ENCODE measurements around a stretch of chr2.

GRCh38 chr2:85745941-85746413 is 7.8 kb upstream of the ATOH8 start:
- PRO-cap, 2 experiments = no peak in any of the 2 experiments

- PRO-cap, 2 experiments = no peak in any of the 2 experiments
These were observed 820 bp upstream of the ATOH8 start for GRCh38 chr2:85753053-85753289.

- PRO-cap, 2 experiments = no peak in any of the 2 experiments
These were observed 61.4 kb downstream of the ST3GAL5 start for GRCh38 chr2:85827504-85827776.

DNA sequence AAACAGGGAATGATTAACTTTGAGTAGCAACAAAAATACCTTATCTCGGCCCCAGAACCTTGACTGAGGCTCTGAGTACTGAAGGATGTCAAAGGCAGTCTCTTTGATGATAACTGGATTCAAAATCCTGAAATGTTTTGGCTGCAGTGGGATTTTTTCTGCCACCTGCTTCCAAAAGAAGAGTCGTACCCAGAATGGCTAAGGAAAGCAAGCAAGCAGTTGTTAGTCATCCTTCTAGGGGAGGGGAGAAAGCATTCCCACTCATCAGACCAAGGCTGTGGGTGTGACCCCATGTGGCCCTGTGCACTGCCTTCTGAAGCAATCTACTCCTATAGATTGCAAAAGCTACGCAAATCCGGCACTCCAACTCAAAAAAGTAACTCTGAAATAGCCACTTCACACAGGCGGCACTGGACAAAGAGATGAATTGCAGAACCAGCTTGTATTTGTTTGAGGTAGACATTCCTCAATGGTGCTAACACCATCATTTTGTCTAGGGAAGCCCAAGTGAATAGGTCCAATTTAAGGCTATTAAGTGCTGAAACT is 44.4 kb downstream of the ST3GAL5 start:
- PRO-cap, 2 experiments = no peak in any of the 2 experiments

DNA sequence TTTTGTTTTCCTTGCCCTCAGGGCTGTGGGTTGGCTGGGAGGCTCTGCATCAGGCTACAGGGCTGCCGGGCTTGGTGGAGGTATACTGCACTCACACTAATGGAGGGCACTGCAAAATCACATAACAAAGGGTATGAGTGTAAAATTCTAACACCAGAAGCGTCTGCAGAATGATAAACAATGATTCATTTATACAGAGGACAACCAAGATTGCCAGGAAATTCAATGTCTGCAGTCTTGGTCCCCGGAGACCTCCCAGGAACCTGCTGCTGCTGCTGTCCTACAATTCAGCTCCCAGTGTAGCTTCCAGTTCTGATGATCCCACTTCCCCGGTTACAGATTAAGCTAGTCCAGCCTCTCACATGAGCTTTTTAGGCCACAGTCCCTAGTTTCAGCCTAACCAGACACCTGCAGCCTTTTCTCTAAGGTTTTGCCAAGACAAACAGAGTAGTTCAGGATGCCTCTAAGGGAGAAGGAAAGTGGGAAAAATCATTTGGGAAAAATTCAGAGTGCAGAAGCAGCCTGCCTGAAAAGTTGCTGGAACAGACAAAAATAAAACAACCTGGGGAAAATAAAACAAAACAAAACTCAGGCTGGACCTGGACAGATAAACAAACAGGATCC is 32.4 kb upstream of the ST3GAL5 start:
- PRO-cap, 2 experiments = no peak in any of the 2 experiments

DNA sequence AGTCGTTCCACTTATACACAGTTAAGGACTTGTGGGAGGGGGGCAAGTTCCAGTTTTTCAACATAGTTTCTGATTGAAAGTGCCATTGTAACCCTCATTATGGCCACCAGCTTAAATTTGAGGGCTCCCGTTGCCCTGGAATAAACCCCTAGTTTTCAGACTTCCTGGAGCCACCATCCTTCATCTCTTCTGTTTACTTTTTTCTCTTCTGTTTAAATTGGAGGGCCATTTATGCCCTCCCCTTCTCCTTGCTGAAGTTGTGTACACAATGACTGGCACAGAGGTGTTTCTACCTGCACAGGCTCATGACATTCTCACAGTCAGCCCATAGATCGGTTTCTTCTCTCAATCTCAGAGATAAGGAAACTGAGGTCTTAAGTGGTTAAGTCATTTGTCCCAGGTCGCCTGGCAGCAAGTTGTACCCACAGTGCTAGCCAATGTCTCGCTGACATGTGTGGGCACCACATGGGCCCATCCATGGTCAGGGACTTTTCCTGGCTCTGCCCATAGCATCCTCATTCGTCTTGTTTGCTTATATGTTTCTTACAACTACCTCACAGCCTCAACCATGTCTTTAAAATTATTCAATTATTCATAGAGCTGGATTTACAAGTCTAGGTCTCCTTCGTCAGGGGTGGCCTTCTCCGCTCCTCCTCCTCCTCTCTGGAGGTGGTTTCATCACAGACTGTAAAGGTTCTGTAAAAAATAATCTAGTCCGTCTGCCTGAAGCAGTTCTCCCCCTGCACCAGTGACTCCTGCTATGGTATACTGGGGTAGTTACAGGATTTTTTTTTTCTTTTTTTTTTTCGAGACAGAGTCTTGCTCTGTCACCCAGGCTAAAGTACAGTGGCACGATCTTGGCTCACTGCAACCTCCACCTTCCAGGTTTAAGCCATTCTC is 66.3 kb upstream of the ST3GAL5 start:
- PRO-cap, 2 experiments = no peak in any of the 2 experiments

DNA sequence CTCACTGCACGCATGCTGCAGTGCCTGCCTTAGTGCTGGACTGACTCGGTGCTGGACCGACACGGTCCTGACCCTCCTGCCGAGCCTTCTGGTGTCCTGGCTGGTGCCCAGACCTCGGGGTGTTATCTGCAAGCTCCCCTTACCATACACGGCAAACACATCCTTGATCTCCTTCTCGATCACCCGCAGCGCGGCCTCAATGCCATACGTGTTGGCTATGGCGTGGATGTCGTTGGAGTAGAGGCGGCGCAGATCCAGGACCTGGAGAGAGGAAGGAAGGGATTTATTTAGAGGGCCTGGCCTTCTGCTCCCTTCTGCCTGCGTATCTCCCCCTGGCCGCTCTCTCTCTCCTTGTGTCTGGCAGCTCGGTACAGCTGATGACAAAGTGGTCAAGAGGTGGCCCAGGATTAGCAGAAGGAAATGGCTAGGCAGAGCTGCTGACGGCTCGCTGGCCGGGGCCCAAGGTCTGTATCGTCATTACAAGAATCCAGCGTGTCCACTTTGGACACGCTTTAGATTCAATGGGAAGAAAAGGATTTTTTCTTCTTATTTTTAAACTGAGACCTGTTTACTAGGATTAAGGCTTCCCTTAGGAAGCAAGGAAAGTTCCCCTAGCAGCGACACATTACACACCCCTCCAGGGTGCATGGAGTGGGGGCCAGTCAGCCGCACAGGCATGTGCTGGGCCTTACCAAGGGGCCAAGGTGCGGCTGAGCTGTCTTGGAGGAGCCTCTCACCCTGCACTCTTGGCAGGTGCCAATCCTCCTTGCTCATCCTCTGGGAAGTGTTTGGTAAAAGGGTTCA is 77.0 kb downstream of the POLR1A start:
- PRO-cap, 2 experiments = no peak in any of the 2 experiments

DNA sequence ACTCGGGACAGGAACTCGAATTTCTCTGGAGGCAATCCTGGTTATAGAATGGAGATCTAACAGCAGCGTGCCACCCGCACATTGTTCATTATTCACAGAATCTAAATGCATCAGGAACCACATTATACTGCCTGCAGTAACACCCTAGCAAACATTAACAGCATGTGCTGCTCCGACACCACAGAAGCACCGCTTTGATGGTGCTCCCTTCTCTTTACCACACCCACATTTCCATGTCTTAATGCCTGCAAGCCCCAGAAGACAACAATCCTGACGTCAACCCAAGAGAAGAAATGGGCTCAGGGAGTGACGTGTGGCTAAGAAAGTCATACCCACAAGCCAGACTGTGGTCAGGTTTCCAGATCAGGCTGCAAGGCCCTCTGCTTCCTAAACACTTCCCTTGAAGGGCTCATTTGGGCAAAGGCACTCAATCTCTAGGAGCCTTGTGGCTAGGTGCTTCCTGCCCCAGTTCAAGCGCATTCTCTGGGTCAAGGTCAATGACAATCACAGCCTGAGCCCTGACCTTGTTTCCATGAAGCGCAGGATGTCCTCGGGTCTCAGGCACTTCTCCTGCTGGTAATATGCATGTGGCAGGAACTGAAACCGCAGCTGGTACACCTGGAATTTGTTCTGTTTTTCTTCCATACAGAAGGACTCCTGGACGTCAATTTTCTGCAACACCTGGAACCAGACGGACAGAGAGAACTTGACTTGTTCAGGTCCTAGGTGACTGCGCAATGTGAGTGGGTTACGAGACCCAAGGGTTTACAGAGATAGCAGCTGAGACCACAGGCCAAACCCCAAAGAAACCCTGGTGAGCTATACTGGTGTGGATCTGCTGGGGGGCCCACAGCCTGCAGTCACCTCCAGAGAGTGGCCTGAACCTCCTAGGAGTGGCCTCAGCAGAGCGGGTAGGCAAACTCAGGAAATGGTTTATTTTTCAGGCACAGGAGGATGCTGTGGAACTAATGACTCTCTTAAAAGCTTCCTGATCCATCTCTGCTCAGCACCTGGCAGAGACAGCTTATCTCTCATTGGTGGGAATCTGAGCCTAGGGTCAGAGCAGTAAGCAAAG is 67.2 kb downstream of the POLR1A start:
- PRO-cap, 2 experiments = no peak in any of the 2 experiments

DNA sequence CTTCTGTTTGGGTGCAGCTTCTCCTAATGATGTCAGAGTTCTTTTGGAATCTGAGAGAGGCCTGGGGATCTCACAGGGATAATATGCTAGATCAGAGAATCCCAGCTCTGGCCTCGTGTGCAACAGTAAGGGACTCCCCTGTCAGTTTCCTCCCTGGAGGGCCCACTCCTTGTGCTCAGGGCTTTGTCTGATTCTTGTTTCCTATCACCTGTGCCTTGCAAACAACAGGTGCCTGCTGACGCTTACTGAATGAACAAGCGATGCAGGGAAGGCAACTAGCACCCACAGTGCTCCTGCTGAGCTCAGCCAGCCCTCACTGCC is 66.2 kb downstream of the POLR1A start:
- PRO-cap, 2 experiments = no peak in any of the 2 experiments

DNA sequence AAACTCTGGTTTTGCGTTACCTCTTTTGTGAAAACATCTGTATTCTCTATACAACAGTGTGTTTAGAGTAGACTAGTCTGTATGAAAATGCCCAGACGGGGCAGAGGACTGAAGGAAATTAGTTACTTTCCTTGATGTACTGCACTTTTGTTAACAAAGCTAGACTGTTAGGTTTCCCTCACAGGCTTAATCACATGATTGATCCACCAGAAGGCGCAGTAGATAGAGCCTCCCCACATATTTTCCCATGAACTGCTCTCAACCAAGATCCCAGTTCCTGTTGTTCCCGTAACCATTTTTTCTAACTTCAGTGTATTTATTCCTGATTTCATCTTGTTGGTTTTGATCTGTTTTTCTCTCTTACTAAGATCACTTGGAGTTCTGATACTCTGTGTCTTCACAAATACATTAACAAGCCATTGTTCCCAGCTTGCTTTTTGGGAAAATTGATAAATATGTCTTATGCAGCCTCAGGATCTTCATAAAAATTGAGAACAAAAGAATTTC is 2.7 kb downstream of the MRPL35 start:
- PRO-cap, 2 experiments = no peak in any of the 2 experiments

DNA sequence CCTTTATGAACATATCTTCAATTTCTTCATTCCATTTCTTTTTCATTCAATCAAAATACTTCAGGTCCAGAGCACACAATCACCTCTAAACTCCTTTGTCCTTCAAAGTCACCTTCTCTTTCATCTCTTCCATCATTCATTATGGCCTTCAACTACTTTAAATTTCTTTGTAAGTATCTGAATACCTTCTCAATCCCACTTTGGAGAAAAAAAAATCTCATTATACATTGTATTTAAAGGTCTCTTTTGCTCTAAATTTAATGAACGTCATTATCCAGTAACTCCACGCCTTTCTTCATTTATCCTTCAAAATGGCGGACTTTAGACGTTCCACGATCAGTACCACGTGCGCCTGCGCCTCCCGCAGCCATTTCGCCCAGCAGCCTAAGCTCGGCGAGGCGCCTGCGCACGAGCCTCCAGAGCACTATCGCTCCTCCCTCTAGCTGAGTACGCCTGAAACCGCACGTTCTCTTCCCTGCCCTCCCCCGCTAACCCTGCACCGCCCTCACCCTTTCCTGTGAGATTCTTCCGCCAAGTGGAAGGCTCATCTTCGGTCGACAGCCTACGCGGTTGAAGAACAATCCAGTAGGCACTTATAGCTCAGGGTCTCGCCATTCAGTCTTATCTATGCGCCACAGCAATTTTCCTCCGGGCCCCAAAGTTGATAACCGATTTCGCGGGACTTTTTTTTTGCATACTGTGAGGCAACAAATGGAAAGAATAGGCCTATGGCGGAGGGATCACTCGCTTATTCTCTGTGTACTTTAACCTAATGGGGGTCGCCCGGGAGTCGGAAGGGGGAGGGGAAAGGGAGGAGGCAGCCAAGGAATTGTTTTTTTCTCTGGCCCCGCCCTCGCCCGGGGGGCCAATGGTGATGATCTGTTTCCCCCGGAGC is 546 bp upstream of the KDM3A start:
- PRO-cap, 2 experiments = peak in 2 of 2 experiments; most common plus-strand start position 547 of the sequence (in 2); most common minus-strand start position 344 of the sequence (in 1)

- PRO-cap, 2 experiments = no peak in any of the 2 experiments
These were observed 17.0 kb downstream of the CD8A start for GRCh38 chr2:86773293-86774474.

DNA sequence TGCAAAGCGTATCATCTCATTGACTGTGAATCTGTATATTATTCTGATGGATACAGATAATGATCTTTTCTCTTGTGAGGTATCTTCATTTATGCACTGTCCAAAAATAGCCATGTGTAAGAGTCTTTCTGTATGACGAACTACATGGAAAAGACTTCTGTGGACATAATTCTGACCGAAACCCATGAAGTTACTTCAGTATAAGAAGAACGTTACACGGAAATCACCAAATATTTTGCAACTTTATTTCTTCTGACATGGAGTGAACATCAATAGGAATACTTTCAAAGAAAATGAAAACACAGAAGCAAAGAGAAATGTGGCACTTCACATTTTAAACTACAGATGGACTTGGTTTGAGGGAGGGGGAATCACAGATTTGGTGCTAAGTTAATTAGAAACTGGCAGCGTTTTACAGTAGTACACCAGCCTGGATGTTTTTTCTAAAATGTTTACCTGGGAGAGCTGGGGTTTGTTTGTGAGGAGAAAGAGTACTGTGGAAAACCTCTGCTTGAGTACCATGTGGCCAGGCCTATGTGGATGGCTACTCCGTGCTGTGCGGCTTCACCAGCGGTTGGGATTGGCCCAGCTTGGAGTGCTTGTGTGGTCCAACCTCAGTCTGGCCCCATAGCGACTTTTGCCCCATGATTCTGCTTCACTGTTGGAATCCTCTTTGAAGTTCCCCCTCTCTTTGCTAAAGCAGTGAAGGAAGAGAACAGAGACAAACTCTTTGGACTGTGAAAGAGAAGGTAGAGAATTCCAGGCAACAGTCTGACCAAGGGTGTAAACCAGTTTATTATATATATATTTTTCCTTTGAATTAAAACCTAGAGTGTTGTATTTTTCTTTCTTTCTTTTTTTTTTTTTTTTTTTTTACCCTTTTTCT is 16.0 kb downstream of the CD8A start:
- PRO-cap, 2 experiments = no peak in any of the 2 experiments

GRCh38 chr2:86788103-86788694 is 2.5 kb downstream of the CD8A start:
- PRO-cap, 2 experiments = no peak in any of the 2 experiments

DNA sequence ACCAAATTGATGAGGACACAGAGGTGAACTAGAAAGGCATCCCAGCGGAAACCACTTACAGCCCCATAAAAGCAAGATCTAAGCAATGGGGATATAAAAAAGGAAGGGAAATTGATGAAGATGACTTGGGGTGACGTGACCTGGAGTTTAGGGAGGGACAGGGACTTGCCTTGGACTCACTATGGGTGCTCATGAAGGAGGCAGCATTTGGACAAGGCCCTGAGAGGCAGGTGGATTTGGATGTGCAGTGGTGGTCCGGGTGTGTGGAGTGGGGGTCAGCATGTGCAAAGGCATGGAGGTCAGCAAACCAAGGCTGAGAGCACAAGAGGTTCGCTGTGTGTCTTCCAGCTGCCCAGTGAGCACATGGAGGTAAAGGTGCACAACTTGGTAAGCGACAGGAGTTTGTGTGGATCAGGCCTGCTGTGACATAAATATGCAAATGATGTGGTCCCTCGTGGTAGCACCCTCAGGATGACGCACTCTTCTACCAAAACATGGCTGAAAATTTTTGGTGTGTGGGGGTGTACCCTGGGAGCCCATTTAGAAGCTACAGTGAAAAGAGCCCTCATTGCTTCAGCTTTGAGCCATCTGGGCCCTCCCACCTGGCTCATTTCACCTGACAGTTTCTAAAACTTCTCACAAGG is 271.0 kb upstream of the PLGLB2 start:
- PRO-cap, 2 experiments = no peak in any of the 2 experiments

GRCh38 chr2:87477637-87478100 is 270.2 kb upstream of the PLGLB2 start:
- PRO-cap, 2 experiments = no peak in any of the 2 experiments

DNA sequence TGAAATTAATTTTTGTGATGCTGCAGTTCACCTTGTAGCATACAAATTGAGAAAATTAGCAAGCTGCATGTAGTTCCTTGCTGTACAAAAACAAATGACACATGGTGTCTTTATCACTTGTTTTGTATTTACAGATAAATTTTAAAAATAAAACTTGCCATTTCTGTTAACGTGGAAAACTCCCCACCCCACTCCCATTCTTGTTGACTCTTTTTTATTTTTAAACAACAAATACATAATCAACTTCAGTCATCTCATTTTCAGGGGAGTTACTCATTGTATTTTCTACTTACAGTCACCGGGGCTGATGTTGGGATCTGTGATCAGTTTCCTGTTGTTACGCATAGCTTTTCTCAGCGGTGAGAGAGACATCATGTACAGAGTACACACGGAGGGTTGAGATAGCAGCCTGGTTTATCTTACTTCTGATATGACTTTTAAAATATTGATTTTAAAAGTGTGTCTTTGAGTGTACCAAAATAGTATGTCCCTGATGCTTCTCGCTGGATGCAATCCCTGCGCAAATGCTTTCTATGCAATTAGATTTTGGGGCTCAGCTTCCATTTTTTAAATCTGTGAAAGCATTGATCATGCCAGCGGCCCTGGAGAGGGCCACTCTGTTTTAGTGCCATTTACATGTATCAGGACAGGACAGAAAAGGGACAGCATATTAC is 248.0 kb upstream of the PLGLB2 start:
- PRO-cap, 2 experiments = no peak in any of the 2 experiments

GRCh38 chr2:87521159-87521929 is 226.5 kb upstream of the PLGLB2 start:
- PRO-cap, 2 experiments = no peak in any of the 2 experiments

- PRO-cap, 2 experiments = peak in 1 of 2 experiments; most common minus-strand start chr2:88127660 (in 1)
These were observed 397 bp downstream of the FABP1 start for GRCh38 chr2:88127463-88127867.

GRCh38 chr2:88131519-88132100 is 3.7 kb upstream of the FABP1 start:
- PRO-cap, 2 experiments = no peak in any of the 2 experiments

Measured in Colon Carcinoma Metastatic in the Brain (tissue), 2 donors.